Hepatocyte (in vitro differentiated cells and primary cell): Measurements from ENCODE around the genes TFE3, SYP, AKAP4, NUDT10, CENPVL3, MAGED4, XAGE2 and SPANXN5.

DNA sequence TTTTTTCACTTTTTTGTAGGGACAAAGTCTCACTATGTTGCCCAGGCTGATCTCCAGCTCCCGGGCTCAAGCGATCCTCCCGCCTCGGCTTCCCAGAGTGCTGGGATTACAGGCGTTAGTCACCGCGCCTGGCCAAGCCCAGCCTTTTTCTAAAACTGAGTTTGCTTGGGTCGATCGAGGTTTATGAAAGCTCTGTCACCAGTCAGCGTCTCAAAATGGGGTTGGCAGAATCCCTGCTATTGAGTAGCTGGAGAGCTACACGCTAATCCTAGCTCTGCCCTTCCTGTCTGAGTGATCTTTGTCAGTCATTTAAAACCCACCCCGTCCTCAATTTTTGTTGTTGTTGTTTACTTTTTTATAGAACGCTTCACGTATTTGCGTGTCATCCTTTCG, 1.4 kb upstream of the OTUD5 start:
- RAMPAGE, long total RNA, result no peak
- RRBS, result no CpG with 5 or more reads among the region's 16 CpGs

GRCh38 chrX:48999078-48999634, 2.9 kb downstream of the GRIPAP1 start:
- RAMPAGE, long total RNA, result no peak
- RRBS, result no CpG with 5 or more reads among the region's 9 CpGs

- RAMPAGE, long total RNA, result no peak
- RRBS, result no CpG with 5 or more reads among the region's 18 CpGs
Observed at GRCh38 chrX:49039739-49041032, 3.0 kb downstream of the TFE3 start.

DNA sequence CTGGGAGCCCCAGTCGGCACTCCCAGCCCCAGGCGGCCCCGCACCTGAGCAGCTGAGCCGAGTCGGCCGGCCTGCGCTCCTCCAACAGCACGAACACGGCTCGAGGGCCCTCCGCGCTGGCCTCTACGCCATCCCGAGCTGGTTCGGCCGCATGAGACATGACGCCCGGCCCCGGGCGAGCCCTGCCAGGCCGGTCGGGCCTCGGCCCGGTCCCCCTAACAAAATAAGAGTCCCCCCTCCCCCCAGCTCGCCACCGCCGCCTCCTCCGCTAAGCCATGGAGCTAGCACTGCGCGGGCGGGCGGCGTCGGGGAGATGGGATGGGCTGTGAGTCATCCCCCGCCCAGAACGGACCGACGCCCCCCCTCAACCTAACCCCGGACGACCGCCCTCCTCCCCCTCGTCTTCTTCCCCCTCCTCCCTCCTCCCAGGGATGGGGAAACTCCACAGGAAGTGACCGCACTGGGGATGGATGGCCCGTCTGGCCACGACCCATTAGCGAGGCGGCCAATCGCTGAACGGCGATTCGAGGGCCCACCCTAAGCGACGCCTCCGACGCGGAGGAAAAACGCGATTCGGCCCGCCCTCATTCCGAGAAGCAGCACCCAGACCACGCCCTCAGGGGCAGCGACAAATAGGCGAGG, at the start of gene TFE3:
Gene TFE3 (minus strand): TSS at position 291 of the 642 bp plus-strand sequence.
- RAMPAGE, long total RNA, result no peak
- RRBS, result 18% methylated on average over 10 of the region's 64 CpGs

DNA sequence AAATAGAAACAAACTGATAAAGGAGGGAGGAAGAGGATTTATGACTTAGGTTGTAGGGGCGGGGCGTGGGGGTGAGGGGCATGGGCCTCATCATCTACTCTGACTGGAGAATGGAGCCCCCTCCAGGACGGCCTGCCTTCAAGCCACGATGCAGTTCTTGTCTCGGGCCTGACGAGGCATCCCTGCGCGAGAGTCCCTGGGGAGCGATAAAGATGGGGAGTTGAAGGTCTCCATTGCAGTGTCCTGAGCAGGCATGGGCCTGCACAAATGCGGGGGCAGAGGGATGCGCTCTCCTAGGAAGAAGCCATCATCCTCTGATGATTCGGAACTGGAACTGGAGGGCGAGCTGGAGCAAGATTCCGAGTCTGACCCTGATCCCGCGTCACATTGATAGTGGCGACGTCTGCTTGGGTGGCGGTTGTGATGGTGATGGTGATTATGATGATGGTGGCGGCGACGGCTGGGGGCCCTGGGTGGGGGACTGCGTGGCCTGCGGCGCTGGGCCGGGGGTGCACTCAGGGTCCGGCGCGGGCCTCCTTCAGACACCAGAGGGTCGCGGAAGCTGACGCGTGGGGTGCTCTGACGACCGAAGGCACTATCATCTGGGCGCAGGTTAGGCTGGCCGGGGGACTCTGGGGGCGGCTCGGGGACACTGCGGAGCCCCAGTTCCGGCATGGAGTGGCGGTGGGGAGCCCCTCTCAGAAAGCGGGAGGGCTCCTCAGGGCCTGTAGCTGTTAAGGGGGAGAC, 4.0 kb downstream of the PLP2 start:
- RAMPAGE, long total RNA, result no peak
- RRBS, result 96% methylated on average over 10 of the region's 43 CpGs

DNA sequence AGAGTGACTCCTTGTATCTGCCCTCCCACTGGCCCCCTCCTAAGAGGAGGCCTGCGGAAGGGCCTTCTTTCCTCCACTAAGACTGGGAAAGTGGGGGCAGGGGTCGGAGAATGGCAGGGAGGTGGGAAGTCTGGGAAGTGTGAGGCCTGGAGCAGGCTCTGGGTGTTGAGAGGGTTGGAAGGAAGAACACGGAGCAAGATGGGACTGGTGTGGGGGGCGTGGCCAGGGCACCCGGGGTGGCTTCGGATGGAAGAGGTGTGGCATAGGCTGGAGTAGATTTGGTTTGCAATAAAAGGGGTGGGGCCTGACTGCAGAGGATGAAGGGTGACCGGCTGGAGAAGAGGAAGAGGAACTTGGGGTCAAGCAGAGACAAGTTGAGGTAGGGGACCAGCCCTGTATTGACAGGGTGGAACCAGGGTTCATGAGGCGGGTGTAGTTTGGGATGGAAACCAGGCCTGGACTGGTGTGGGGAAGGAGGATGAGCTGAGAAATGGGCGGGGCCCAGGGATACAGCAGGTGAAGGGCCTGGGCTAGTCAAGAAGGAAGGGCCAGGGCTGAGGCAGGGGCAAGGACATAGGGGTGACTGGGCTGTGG, 4.7 kb downstream of the PLP2 start:
- RAMPAGE, long total RNA, result no peak
- RRBS, result 35% methylated on average over 3 of the region's 9 CpGs

- RAMPAGE, long total RNA, result no peak
- RRBS, result 42% methylated on average over 3 of the region's 38 CpGs
Observed at GRCh38 chrX:49184003-49184945, 1.9 kb downstream of the PRICKLE3 start.

DNA sequence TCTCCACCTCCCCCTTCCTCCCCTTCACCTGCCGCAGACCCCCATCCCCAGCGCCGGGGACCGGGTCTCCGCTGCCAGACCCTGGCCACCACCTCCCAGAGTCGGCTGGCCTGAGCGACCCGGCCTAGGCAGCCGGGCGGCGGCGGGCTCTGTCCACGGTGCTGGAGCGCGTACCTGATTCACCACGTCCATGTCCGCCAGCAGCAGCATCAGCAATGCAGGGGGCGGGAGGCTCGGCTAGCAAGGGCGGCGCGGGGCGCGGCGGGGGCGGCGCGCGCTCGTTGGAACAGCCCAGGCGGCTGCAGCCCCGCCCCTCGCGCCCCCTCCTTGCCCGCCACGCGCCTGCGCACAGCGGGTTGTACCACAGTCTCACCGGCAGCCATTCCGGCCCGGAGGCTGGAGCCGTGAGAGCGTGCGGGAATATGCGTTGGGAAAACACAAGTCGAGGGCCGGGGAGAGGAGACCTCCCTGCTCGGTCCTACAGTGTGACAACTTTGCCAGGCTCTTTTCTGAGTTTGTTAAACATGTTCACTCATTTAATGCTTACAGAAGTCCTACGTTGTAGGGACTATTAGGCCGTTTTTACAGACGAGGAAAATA, at the start of gene SYP:
Gene SYP (minus strand): TSS at position 217 of the 600 bp plus-strand sequence.
- RAMPAGE, long total RNA, result no peak
- RRBS, result 18% methylated on average over 12 of the region's 52 CpGs

DNA sequence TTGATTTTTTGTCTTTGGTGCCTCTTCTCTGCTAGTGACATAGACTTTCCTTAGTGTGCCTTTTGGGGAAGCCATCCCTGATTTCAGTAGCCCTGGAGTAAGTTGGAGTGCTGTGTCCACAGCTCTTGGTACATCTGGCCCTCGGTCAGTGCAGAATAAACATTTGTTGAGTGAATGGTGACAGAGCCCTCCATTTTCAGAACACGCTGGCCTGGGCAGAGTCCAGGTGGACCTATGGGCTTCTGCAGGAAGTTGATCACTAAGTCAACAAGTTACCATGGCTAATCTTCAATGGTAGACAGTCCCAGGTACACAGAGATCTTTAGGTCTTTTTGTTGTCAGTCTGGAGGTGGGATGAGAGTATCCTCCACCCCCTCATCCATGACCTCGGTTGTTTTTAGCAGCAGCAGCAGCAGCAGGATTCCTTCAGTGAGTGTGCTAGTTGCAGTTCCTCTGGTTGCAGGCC, 2.0 kb upstream of the USP27X start:
- RAMPAGE, long total RNA, result no peak
- RRBS, result no CpG with 5 or more reads among the region's 3 CpGs

DNA sequence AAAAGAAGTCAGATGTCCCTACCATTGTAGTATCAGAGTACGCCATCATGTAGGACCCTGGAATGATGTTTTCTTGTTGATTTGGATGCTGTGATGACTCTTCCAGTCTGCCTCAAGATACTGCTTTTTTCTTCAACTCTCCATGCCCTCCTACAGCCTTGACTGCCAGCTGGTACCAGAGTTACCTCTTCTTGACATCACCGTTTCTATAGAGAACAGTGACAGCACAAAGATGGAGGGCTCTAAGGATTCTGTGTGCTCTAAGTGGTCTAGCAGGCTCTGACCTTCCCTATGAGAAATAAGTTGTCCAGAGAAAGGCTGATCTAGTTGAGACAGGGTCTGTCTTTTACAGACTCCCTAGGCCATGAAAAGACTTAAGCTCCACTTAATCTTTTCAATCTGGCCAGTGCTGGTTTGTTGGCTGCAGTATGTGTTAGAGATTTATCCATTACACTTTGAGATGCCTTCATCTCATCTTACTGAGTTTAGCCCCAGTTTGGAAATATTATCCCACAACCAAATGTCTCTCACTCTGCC, at the start of gene AKAP4:
Gene AKAP4 (minus strand): TSS at position 167 of the 537 bp plus-strand sequence.
- RAMPAGE, long total RNA, result no peak
- RRBS, result no CpG with 5 or more reads among the region's 2 CpGs

DNA sequence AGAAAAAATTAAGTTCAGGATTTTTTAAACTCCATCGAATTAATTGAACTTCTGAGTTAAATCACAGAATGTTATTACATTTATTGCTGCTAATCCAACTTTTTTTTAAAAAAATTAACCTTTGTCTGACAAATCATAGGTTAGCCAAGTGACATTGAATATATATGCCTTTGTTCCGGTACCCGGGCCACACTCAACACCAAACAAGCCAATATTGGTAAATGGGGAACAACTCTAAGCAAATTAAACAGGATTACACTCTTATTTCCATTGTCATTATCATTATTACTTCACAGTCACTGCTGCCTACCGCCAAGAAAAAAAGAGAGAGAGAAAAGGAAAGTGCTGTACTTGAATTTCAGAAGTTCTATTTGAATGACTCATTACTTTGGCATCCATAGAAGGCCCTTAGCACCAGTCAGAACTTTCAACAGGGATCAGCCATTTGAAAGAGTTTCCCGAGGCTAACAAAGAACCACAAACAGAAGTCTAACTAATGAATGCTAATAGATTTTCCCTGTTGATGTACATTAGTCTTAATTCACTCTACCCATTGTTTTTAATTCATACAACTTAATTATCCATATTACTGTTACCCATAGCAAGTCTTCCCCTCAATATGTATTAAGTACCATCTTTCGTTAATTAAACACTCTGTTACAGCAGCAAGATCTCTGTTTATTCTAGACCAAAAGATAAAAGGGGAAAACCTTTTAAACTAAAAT, 116.4 kb downstream of the SHROOM4 start:
- RAMPAGE, long total RNA, result no peak
- RRBS, result no CpG with 5 or more reads among the region's 6 CpGs

DNA sequence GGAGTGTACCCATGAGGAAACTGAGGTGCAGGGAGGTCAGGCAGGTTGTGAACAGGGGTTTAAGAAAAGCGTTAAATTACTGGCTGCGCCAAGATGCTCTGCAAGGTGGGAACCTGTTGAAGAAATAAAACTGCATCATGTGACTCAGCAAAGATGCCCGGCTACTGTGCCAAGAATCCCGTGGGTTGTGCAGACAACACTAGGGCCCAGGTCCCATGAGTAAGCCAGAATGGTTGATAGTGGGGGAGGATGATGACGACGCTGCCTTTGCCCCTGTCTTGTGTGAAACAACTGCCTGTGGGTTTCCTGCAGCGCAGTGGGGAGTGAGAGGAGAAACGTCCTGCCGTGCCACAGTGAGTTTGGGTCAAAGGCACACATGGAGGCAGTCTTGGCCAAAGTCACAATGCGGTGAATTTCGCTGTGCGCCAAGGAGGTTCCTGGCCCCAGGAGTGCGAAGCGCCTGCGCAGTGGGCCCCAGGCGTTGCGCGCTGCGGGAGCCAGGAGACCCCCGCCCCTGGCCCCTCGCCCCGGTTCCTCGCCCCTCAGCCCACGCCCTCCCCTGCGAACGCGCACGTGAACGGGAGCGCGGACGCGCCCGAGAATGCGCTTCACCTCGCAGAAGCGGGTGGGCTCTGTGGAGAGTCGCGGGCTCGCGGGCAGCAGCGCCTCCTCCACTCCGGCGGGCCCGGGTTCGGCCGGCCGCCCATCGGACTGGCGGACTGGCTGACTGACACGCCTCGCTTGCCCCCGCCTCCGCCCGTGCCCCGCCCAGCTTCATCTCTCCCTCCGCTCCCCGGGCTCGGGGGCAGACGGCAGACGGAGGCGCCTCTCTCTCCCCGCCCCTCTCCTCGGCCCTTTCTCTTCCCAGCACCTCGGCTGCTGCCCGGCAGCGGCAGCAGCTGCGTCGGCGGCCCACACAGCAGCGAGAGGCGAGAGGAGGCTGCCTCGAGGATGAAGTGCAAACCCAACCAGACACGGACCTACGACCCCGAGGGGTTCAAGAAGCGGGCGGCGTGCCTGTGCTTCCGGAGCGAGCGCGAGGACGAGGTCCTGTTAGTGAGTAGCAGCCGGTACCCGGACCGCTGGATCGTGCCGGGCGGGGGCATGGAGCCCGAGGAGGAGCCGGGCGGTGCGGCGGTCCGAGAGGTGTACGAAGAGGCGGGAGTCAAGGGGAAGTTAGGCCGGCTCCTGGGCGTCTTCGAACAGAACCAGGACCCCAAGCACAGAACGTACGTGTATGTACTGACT, at the start of gene NUDT10:
Gene NUDT10 (plus strand): TSS at position 808 of the 1,248 bp plus-strand sequence.
- RAMPAGE, long total RNA, result no peak
- RRBS, result 16% methylated on average over 9 of the region's 103 CpGs

DNA sequence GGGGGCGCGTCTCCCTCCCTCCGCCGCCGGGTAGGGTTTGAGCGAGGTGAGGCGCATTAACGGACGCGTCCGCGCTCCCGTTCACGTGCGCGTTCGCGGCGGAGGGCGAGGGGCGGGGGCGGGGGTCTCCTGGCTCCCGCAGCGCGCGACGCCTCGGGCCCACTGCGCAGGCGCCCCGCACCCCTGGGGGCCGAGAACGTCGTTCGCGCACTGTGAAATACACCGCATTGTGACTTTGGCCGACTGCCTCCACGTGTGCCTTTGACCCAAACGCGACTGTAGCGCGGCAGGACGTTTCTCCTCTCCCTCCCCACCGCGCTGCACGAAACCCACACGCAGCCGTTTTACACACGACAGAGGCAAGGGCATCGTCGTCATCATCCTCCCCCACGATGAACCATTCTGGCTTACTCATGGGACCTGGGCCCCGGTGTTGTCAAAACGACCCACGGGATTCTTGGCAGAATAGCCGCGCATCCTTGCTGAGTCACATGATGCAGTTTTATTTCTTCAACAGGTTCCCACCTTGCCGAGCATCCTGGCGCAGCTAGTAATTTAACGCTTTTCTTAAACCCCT, 475 bp upstream of the NUDT11 start:
- RAMPAGE, long total RNA, result no peak
- RRBS, result 10% methylated on average over 5 of the region's 61 CpGs

DNA sequence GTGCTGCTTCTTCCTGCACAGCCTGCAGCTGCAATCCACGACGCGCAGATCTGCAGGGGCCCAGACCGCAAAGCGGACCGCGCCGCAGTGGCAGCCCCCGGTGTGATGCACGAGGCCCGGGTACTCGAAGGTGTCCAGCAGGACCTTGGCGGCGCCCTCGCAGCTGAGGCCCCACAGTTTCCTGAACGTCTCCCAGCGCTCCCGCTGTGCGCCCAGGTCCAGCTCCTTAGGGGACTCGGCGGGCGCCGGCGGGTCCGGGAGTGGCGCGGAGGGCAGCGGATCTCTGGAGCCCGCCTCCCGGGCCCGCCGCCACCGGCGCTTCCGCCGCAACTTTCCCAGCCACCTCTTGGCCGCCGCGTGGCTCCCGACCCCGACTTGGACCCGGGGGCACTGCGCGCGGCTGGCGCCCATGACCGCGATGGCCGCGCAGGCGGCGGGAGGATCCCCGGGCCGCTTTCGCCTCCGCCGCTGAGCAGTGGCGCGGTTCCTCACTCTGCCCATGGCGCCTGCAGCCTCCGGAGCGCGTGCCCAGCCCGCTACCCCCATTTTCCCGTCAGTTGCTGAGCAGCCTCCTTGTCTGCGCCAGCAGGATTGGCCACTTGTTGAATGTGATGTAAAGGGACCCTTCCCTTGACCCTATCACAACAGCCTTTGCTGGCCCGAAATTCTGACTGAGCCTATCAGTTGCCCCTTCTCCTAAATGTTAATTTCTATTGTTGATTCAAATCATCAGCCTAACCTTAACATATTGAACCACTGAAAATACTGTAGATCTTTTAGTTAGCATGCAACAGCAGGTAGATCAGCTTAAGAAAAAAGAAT, at the start of gene CENPVL3:
Gene CENPVL3 (minus strand): TSS at position 540 of the 822 bp plus-strand sequence.
- RAMPAGE, long total RNA, result no peak
- RRBS, result 12% methylated on average over 8 of the region's 67 CpGs

- RAMPAGE, long total RNA, result no peak
- RRBS, result no CpG with 5 or more reads among the region's 3 CpGs
Observed at GRCh38 chrX:51850815-51851162, 42.6 kb upstream of the MAGED1 start.

GRCh38 chrX:51901365-51902074, 8.1 kb downstream of the MAGED1 start:
- RAMPAGE, long total RNA, result no peak
- RRBS, result no CpG with 5 or more reads among the region's 7 CpGs

DNA sequence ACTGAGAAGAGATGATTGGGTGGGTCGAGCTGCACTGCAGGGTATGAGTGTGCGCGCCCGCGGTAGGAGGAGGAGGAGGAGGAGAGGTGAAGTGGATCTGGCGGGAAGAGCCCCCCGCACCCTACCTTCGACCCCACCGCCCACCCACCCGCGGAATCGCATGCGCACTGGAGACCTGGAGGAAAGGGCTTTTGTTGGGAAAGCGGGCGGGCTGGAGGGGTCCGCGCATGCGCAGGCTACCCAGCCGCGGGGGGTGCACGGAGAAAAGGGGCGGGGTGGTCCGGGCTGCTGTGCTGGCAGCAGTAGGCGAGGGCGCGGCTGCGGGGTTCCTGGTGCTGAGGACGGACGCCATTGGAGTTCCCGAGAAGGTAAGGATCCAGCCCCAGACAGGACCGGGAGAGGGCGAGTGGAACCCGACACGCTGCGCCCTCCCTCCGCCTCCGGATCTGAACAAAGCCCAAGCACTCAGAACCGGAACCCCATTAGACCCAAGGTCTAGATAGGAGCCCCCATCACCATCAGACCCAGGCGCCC, at the start of gene MAGED4:
Gene MAGED4 (plus strand): TSS at position 291 of the 534 bp plus-strand sequence.
- RAMPAGE, long total RNA, result no peak
- RRBS, result no CpG with 5 or more reads among the region's 39 CpGs

GRCh38 chrX:52368850-52369291, at the start of gene XAGE2:
TSS of gene XAGE2 (plus strand) at chrX:52369021.
- RAMPAGE, long total RNA, result no peak
- RRBS, result no CpG with 5 or more reads among the region's 19 CpGs

DNA sequence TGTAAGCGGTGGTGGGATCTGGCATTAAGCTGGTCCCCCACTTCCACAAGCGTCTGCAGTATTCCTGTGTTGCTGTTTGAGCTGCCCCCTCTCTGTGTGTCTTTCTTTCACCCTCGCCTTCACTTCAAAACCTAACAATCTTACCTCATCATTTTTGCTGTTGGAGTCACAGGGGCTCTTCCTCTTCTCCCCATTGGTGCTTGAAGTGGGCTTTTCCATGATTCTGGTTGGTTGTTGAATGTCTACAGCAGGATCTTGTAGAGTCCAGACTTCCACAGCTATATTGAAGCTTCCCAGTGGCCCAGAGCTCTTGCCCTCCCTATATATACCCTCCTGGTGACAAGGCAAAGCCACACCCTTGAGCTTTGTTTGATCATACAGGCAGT, at the start of gene SPANXN5:
Gene SPANXN5 (minus strand): TSS at position 298 of the 386 bp plus-strand sequence.
- RAMPAGE, long total RNA, result no peak
- RRBS, result no CpG with 5 or more reads among the region's 3 CpGs

DNA sequence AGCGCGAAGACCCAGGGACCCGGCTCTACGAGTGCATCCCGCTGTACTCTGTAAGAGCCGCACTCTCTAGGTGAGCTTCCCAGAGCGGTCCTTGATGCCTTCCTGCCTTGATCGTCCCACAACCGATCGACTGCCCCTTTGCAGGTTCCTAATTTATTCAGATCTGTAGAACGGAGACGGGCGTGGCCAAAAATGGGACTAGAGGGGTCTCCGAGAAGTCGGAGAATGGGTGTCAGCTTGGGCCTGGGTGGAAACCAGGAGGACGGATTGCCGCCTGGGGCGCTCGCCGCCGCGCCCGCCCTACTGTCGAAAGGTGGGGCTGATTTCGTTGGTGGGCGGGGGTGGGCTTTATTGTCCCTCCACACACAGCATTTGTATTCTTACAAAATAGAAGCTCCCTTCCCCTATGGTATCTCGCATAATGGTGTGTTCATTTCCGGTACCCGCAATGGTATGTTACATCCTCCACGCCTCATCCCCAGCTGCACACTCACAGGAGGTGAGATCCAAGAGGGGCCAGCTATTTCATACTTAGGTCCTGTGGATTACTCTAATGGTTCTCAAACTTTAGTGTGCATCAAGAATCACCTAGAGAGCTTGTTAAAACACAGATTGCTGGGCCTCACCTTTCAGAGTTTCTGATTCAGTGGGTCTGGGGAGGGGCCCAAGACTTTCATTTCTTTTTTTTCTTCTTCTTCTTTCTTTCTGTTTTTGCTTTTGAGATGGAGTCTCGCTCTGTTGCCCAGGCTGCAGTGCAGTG, 42.4 kb upstream of the FAM156A start:
- RAMPAGE, long total RNA, result no peak
- RRBS, result no CpG with 5 or more reads among the region's 31 CpGs